ENCODE measurements around a stretch of chr12.

GRCh38 chr12:75360102-75361050 is 25.9 kb downstream of the GLIPR1L1 start:
- RRBS, result no CpG with 5 or more reads among the region's 4 CpGs

DNA sequence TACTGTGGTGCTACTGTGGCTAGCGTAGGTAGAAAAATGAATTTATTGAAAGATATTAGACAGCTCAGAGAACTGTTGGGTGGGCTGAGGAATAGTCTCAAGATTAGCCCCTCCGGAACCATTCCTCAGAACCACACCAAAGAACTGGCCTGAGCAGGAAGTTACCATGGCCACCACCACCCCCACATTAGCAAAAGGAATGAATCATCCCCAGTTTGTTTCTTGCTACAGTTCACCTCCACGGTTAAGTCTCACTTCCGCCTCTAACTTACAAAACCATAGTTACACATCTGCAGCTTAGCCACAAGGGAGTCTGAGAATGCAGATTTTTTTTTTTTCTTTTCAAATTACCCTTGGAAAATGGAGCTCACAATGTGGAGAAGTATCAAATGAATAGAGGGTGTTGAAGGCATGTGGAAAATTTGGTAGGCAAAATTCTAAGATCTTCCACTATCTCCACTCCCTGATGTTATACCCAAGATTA is 129.6 kb upstream of the KRR1 start:
- RRBS, result no CpG with 5 or more reads among the region's 4 CpGs

DNA sequence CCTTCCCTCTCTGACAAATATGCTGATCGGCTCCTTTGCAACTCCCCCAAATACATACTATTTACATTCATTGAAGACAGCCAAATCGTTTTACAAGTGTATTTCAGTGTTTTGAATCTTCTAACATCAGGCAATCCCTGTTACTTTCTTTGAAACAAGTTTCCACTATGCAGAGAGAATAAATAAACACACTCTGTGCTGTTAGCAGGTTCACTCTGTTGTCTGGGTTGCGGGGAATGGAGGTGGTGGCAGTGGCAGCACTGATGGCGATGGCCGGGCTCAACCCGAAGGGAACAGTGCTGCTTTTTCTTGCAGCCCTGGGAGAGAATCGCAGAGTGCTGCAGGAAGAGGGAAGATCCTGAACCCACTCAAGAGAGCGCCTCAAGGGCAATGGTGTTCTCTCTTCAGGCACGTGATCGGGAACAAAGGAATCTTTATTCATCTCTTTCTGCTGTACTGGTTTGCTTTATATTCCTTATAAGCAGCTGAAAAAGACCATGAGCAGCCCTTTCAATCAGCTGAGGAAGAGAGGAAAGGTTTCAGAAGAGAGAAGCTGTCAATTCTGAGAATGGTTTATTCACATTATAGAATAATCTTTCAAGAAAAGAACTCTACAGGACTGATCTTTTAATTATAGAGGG is 195.3 kb downstream of the NAP1L1 start:
- RRBS, result no CpG with 5 or more reads among the region's 10 CpGs

- RRBS, result no CpG with 5 or more reads among the region's 5 CpGs
These were observed 140.1 kb downstream of the NAP1L1 start for GRCh38 chr12:75944044-75945199.

DNA sequence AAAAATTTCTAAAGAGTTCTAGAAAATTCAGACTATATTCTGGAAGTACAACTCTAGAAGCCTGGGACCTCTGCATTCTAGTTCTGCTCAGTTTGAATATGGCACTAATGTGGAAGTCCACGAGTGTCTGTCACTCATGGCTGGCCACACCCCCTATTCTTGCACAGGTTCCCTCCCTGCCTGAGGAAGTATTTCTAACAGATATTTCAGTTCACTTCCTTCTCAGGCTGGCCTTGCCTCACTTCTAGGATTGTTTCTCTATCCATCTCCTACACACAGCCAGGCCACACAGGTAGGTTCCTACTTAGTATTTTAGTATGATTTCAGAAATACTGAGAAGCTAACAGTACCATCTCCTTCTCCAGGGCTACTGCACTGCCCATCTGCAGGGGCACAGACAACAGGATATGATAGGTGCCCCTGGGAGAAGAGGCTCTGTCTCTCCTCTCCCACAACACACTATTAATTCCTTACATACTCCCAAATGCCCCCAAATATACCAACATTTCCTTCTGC is 120.2 kb downstream of the NAP1L1 start:
- RRBS, result no CpG with 5 or more reads among the region's 1 CpG

- RRBS, result no CpG with 5 or more reads among the region's 16 CpGs
These were observed 40.9 kb downstream of the NAP1L1 start for GRCh38 chr12:76043309-76044307.

GRCh38 chr12:76085307-76085574 is 756 bp upstream of the NAP1L1 start:
- RRBS, result no CpG with 5 or more reads among the region's 8 CpGs

DNA sequence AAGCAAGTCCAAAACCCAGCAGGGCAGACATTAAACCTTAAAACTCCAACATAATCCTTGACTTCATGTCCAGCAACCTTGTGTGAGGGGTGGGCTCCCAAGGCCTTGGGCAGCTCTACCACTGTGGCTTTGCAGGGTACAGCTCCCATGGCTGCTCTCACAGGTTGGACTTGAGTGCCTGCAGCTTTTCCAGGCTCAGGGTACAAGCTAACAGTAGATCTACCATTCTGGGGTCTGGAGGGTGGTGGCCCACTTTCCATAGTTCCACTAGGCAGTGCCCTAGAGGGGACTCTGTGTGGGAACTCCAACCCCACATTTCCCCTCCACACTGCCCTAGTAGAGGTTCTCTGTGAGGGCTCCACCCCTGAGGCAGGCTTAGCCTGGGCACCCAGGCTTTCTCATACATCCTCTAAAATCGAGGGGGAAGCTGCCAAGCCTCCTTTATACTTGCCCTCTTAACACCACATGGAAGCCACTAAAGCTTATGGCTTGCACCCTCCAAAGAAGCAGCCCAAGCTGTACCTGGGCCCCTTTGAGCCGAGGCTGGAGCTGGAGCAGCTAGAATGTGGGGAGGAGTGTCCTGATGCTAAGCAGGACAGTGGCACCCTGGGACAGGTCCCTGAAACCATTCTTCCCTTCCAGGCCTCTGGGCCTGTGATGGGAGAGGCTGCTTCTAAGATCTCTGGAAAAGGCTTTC is 41.2 kb downstream of the OSBPL8 start:
- RRBS, result no CpG with 5 or more reads among the region's 2 CpGs

GRCh38 chr12:76866076-76866732 is 12.6 kb downstream of the CSRP2 start:
- RRBS, result no CpG with 5 or more reads among the region's 11 CpGs

- RRBS, result no CpG with 5 or more reads among the region's 1 CpG
These were observed 207.1 kb upstream of the E2F7 start for GRCh38 chr12:77272538-77272800.

- RRBS, result no CpG with 5 or more reads among the region's 3 CpGs
These were observed 65.6 kb downstream of the SYT1 start for GRCh38 chr12:78929709-78930950.

DNA sequence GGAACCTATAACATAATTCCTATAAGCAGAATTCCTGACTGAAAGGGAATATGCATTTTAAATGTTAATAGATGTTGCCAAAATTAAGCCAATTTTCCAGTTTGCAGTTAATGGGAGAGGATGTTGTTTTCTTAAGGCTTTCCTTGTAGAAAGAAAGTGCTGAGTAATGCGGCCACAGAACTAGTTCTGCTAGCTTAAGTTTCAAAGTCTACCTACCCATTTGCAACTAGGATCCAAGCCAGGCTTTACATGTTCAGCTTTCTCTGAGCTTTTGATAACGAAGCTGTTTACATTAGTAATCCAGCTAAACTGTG is 275.1 kb downstream of the PAWR start:
- RRBS, result no CpG with 5 or more reads among the region's 2 CpGs

GRCh38 chr12:79543273-79543747 is 147.5 kb downstream of the PAWR start:
- RRBS, result no CpG with 5 or more reads among the region's 7 CpGs

GRCh38 chr12:79691751-79692347 is 1.1 kb upstream of the PAWR start:
- RRBS, result no CpG with 5 or more reads among the region's 7 CpGs

- RRBS, result no CpG with 5 or more reads among the region's 10 CpGs
These were observed 20.9 kb upstream of the PAWR start for GRCh38 chr12:79711752-79712069.

- RRBS, result no CpG with 5 or more reads among the region's 5 CpGs
These were observed 1.1 kb downstream of the PTPRQ start for GRCh38 chr12:80445075-80445663.

- RRBS, result no CpG with 5 or more reads among the region's 1 CpG
These were observed 10.1 kb upstream of the MYF6 start for GRCh38 chr12:80697269-80697784.

- RRBS, result no CpG with 5 or more reads among the region's 14 CpGs
These were observed 4.5 kb upstream of the MYF6 start for GRCh38 chr12:80702722-80703458.